ENCODE measurements around a stretch of chr11.

GRCh38 chr11:65481400-65482110 is 43.3 kb upstream of the SCYL1 start:
- PRO-cap, result no peak

DNA sequence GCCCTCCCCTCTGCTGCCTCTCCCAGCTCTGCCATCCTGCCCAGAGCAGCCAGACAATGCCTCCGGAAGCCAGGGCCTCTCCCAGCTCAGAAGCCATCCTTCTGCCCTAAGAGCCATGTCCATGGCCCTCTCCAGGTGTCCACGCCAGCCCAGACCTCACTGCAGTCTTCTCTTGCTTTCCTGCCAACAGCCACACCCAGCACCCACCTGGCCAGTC is 34.5 kb upstream of the SCYL1 start:
- PRO-cap, result no peak

DNA sequence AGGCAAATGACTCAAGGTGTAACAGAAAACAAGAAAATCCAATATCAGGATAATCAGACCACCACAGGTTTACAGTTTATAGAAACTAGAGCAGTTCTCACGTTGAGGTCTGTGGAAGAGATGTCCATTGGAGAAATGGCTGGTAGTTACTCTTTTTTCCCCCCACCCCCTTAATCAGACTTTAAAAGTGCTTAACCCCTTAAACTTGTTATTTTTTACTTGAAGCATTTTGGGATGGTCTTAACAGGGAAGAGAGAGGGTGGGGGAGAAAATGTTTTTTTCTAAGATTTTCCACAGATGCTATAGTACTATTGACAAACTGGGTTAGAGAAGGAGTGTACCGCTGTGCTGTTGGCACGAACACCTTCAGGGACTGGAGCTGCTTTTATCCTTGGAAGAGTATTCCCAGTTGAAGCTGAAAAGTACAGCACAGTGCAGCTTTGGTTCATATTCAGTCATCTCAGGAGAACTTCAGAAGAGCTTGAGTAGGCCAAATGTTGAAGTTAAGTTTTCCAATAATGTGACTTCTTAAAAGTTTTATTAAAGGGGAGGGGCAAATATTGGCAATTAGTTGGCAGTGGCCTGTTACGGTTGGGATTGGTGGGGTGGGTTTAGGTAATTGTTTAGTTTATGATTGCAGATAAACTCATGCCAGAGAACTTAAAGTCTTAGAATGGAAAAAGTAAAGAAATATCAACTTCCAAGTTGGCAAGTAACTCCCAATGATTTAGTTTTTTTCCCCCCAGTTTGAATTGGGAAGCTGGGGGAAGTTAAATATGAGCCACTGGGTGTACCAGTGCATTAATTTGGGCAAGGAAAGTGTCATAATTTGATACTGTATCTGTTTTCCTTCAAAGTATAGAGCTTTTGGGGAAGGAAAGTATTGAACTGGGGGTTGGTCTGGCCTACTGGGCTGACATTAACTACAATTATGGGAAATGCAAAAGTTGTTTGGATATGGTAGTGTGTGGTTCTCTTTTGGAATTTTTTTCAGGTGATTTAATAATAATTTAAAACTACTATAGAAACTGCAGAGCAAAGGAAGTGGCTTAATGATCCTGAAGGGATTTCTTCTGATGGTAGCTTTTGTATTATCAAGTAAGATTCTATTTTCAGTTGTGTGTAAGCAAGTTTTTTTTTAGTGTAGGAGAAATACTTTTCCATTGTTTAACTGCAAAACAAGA is 23.2 kb upstream of the SCYL1 start:
- PRO-cap, result no peak

GRCh38 chr11:65502480-65503528 is 22.1 kb upstream of the SCYL1 start:
- PRO-cap, result unidirectional peak, plus-strand start at chr11:65502665; unidirectional peak, plus-strand start at chr11:65503065

- PRO-cap, result no peak
Measured at GRCh38 chr11:65505500-65505726, 19.5 kb upstream of the SCYL1 start.

- PRO-cap, result no peak
Measured at GRCh38 chr11:65539414-65540106, 14.7 kb downstream of the SCYL1 start.

DNA sequence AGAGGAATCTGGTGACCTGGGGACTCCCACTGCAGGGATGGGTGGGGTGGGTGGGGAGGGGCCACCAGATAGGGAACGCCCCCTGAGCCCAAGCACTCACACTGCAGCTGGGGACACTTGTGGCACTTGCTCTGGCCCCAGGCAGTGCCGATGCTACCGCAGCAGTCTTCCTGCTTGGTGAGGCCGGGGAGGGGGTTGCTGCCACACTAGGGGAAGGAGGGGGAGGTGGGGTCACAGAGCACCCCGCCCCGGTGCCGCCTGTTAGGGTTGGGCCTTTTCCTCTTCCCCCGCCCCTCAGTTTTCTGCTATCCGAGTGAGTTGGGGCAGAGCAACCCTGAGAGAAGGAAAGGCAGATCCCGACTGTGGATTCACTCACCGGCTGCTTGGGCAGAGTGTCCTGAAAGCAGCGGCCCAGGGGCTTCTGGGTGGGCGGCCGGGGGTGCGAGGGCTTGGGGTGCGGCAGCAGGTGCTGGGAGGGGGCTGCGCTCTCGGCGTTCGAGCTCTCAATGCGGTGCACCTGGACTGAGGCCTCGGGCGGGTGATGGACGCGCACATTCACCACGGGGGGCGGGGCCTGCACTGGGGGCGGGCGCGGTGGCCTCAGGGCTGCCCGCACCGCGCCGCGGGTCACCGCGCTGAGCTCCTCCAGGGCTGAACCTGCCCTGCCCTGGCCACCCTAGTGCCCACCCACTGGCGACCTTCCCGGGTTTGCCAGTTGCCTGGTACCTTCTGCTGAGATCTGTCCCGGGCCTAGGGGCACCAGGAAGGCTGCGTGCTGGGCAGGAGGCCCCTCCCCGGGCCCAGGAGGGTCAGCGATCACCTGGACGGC is 4.6 kb downstream of the LTBP3 start:
- PRO-cap, result no peak

GRCh38 chr11:65555423-65556245 is 2.5 kb downstream of the LTBP3 start:
- PRO-cap, result no peak

GRCh38 chr11:65560544-65561481 is 2.7 kb upstream of the LTBP3 start:
- PRO-cap, result no peak

DNA sequence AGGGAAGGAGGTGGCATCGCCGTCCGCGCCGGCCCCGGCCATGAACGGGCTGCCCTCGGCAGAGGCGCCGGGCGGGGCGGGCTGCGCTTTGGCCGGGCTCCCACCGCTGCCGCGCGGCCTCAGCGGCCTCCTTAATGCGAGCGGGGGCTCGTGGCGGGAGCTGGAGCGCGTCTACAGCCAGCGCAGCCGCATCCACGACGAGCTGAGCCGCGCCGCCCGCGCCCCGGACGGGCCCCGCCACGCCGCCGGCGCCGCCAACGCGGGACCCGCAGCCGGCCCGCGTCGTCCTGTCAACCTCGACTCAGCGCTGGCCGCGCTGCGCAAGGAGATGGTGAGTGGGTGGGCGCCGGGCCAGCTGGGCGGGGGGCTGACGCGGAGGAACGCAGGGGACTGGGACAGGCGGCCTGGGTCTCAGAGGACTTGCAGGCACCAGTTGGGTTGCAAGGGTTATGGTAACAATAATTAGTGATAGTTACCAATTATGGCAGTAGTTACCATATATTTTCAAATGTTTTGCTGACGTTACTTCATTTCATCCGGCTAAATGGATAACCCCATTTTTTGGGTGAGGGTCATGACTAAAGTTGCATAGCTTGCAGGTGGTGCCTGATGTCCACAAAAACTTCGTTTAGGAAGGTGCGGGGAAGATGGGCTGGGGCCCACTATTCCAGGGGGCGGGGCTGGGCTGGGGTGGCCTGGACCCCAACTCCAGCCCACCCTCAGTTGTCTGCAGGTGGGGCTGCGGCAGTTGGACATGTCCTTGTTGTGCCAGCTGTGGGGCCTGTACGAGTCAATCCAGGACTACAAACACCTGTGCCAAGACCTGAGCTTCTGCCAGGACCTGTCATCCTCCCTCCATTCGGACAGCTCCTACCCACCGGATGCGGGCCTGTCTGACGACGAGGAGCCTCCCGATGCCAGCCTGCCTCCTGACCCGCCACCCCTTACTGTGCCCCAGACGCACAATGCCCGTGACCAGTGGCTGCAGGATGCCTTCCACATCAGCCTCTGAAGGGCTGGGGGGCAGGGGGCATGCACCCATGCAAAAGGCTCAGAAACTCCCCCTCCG is 626 bp downstream of the FAM89B start:
- PRO-cap, result unidirectional peak, plus-strand start at position 858 of the sequence; bidirectional peak, plus-strand start at position 947 of the sequence, minus-strand start at position 951 of the sequence

- PRO-cap, result no peak
Measured at GRCh38 chr11:65582241-65582863, 6.5 kb downstream of the EHBP1L1 start.

- PRO-cap, result no peak
Measured at GRCh38 chr11:65591831-65592768, 3.5 kb downstream of the KCNK7 start.

DNA sequence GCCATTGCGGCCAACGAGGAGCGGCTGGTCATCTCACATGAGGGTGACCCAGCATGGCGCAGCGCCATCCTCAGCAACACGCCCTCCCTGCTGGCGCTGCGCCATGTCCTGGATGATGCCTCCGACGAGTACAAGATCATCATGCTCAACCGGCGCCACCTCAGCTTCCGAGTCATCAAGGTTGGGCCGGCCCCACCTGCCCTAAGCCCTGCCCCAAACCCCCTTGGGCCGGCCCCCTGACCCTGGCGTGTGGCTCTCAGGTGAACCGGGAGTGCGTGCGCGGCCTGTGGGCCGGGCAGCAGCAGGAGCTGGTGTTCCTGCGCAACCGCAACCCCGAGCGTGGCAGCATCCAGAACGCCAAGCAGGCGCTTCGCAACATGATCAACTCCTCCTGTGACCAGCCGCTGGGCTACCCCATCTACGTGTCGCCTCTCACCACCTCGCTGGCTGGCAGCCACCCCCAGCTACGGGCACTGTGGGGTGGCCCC is 2.6 kb upstream of the SIPA1 start:
- PRO-cap, result no peak

GRCh38 chr11:65636075-65637200 is 1.5 kb upstream of the SIPA1 start:
- PRO-cap, result no peak

- PRO-cap, result no peak
Measured at GRCh38 chr11:65646880-65648098, 9.4 kb downstream of the SIPA1 start.

- PRO-cap, result no peak
Measured at GRCh38 chr11:65649049-65649446, 11.1 kb downstream of the SIPA1 start.

DNA sequence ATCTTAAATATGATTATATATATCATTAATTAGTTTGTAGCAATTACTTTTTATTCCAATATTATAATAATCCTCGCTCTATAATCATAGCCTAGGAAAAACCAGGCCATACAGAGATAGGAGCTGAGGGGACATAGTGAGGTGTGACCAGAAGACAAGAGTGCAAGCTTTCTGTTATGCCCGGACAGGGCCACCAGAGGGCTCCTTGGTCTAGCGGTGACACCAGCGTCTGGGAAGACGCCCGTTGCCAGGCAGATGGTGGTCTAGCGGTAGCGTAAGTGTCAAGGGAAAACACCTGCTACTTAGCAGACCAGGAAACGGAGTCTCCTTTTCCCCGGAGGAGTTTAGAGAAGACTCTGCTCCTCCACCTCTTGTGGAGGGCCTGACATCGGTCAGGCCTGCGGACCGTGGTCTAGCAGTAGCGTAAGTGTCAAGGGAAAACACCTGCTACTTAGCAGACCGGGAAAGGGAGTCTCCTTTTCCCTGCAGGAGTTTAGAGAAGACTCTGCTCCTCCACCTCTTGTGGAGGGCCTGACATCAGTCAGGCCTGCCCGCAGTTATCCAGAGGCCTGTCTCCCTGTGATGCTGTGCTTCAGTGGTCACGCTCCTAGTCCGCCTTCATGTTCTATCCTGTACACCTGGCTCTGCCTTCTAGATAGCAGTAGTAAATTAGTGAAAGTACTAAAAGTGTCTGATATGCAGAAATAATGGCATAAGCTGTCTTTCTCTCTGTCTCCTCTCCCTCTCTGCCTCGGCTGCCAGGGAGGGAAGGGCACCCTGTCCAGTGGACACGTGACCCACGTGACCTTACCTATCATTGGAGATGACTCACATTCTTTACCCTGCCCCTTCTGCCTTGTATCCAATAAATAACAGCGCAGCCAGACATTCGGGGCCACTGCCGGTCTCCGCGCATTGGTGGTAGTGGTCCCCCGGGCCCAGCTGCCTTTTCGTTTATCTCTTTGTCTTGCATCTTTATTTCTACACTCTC is 5.5 kb upstream of the KAT5 start:
- PRO-cap, result no peak

DNA sequence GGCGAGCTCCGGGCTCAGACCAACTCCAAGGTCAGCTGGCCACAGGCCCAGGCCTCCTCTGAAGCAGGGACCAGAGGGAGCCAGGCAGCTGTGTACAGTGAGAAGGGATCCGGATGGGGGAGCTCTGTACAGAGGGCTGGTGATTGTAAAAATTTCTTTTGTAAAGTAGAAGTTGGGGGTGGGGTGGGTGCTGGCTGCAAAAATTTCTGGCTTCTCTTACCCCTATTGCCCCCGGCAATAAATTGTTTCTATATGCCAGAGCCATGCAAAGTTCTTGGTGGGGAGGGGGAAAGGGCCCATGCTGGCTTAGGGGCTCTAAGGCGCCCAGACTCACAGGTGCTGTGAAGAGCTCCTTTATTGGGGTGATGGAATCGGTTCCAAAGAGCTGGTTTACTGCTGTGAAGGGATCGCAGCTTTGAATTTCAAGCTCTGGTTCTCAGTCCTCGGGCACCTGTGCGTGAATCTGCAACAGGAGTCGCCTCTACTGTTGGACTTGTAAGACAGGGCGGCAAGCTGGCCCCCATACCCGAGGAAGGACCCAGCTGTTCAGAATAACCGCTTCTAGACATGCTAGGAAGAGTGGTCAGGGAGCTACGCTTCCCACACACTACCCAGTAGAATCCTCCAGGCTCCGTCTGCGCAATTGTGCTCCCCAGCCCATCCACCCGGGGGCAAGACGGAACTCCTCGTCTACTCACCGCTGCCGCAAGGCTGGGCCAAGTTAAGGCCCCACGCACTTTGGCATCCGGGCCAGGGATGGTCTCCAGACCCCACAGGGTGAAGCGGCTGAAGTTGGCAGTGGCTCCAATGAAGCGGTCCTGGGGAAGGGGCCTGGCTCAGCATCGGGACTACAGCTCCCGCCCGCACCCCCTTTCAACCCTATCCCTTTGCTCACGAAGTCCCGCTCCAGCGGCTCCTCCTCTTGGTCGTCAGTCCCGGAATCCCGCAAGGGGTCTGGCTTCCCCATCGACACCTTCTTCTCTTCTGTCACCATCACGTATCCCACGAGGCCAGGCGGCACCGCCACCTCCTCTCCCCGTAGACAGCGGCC is 926 bp downstream of the RNASEH2C start:
- PRO-cap, result bidirectional peak, plus-strand start outside the sequence, minus-strand start at position 956 of the sequence

GRCh38 chr11:65779429-65780638 is 942 bp downstream of the AP5B1 start:
- PRO-cap, result unidirectional peak, plus-strand start at chr11:65780187

- PRO-cap, result no peak
Measured at GRCh38 chr11:65850021-65850406, 8.0 kb downstream of the CFL1 start.

Data from SUDHL5 (cell line).